Smooth muscle cell (in vitro differentiated cells): ENCODE measurements around the genes ARSI and DCTN4.

- RAMPAGE, long total RNA: no peak
Observed at GRCh38 chr5:150051893-150052359, 34.4 kb downstream of the CSF1R start.

- RAMPAGE, long total RNA: no peak
Observed at GRCh38 chr5:150129644-150130893, 25.6 kb downstream of the PDGFRB start.

- RAMPAGE, long total RNA: no peak
Observed at GRCh38 chr5:150158428-150158973, 2.9 kb upstream of the PDGFRB start.

GRCh38 chr5:150302083-150303404 is at the start of gene ARSI:
Gene ARSI, minus strand, starts transcription at chr5:150302905.
- RAMPAGE, long total RNA: start-site peak on the minus strand at chr5:150302766-150303010, 115 and 33 reads in 2 replicates

DNA sequence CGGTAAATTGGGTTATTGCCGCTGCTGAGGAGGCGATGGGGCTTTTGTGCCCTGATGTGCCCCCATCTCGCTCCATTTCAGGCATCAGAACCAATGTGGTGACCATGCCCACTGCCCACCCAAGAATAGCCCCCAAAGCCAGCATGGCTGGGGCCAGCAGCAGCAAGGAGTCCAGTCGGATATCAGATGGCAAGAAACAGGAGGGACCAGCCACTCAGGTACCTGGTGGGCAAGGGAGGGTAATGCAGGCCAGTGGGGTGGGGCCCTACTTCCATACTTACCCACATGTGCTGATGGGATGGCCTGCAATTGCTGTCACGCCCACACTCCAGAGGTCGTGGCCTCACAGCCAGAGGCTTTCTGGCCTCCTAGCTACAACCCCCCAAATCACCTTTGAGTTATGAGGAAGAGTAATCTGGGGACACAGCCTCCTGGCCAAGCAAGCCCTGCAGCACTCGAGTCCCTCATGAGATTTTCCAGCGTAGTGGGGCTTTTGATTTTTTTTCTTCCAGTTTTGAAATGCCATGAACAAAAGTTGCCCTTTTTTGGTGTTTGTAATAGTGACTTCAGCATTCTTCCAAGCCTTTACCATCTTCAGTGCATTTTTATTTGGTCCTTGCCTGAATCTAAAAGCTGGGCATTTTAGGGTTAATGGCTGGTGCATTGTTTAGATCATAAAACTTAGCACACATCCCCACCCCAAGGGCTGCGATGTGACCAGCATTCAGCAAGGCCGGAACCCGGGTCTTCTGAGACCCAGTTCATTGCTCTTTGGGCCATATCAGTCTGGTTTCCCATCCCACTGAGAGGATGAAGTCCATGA is 22.7 kb downstream of the CD74 start:
- RAMPAGE, long total RNA: no peak

GRCh38 chr5:150395576-150396265 is 17.0 kb downstream of the CD74 start:
- RAMPAGE, long total RNA: no peak

DNA sequence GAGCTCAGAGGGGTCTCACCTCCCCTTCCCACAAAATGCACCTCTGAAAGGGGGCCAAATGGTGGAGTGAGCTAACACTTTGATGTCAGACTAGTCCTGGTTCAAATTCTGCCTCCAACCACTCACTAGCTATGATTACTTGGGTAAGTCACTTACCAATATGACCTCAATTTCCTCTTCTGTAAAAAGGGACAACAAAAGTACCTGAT is 1.9 kb downstream of the CD74 start:
- RAMPAGE, long total RNA: no peak

DNA sequence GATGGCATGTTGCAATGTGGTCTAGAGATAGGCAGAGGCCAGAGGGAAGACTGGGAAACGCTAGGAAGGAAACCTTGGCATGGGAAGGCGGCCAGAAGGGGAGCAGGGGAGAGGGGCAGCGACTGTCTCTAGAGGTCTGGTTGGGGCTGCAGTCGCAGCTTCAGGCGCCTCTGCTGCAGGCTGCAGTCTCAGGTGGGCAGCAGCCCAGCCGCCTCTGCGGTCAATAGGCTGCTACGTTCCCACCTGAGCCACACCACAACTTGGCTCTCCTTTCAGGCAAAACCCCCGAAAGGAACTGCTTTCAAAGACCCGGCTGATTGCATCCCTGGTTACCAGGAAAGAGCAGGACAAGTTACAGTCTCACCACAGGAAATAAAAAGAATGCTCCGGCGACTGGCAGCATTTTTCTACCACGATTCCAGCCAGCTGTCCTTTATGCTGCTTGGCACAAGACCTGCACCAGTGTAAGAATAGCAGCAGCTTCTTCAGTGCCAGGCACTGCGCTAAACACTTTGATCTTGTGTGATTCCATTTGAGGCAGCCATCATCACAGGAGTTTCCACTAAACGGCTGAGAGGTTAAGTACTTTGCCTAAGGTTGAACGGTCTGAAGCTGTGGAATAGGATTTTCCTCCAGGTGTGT is 7.6 kb downstream of the RPS14 start:
- RAMPAGE, long total RNA: no peak

DNA sequence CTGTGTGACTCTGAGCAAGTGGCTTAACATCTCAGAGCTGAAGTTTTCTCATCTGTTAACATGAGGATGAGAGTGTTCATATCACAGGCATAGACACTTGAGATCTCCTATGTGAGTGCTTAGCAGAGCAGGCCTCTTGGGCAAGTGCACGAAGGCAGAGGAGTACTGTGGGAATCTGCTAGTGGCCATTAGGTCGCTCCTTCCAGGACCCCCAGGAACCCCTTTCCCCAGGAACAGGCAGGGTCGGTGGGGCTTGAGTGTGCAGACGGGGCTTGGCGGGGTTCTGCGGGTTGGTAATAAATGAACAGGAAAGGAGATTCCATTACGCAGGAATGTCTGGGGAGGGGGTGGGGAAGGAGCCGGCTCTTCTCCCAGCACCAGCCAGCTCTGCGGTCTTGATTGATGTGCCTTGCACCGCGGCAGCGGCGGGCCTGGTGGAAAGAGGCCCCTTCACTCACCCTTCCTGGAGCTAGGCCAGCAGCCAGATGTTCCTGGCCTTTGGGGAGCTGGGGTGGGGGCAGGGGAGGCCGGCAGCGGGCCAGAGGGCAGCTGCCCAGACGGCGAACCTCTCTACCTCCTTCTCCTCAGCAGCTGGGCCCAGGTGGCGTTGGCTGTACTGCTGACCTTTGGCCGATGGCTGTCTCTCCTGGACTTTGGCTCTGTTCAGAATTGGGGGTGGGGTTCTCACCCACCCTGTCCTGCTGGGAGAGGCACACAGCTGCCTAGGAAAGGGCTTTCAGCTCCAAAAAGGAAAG is 58.3 kb upstream of the SYNPO start:
- RAMPAGE, long total RNA: no peak

DNA sequence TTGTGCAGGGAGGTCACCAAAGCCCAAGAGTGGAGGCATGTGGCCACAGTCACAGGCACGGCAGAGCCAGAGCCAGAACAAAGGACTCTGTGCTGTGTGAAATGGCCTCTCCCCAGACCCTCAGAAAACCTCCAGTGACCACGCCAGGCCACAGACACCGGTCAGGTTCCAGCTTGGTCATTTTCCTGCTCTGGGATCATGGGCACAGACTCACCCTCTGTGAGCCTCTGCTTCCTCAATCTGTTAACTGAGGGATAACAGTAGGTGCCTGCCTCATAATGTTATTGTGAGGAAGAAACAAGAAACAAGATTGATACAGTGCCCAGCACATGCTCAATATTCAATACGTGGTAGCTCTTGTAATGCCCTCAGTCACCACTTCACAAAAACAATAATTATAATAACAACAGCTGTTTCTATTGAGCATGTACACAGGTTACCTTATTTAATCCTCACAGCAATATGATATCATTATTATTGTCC is 30.2 kb upstream of the SYNPO start:
- RAMPAGE, long total RNA: no peak

DNA sequence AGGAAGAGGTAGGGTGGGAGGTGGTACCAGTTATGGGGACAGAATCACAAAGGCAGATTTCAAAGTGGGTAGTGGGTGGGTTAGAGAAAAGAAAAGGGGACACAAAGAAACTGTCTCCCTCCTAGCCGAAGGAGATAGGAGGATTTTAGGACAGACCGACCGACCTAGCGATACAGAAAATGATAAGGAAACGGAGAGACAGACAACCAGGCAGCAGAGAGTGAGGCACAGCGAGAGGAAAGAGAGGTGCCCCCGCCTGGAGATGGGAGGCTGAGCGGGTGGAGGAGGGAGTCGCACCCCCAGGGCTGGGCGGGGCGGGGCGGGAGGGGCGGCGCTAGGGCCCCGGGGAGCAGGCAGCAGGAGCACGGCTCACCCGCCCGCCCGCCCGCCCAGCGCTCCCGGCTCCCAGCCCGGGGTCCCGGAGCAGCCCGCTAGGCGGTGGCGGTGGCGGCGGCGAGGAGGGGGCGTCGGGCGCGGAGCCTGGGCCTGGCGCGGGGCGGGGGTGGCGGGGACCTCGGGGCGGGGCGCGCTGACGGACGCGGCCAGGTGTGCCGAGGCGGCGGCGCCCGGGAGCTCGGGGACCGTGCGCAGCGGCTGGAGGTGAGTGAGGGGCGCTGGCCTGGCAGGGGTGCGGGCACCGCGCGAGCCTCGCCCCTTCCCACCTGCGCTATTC is 16.0 kb upstream of the SYNPO start:
- RAMPAGE, long total RNA: no peak

- RAMPAGE, long total RNA: no peak
Observed at GRCh38 chr5:150656069-150656384, 5.0 kb upstream of the MYOZ3 start.

GRCh38 chr5:150656385-150657366 is 4.4 kb upstream of the MYOZ3 start:
- RAMPAGE, long total RNA: no peak

- RAMPAGE, long total RNA: no peak
Observed at GRCh38 chr5:150704053-150704457, 3.2 kb upstream of the RBM22 start.

DNA sequence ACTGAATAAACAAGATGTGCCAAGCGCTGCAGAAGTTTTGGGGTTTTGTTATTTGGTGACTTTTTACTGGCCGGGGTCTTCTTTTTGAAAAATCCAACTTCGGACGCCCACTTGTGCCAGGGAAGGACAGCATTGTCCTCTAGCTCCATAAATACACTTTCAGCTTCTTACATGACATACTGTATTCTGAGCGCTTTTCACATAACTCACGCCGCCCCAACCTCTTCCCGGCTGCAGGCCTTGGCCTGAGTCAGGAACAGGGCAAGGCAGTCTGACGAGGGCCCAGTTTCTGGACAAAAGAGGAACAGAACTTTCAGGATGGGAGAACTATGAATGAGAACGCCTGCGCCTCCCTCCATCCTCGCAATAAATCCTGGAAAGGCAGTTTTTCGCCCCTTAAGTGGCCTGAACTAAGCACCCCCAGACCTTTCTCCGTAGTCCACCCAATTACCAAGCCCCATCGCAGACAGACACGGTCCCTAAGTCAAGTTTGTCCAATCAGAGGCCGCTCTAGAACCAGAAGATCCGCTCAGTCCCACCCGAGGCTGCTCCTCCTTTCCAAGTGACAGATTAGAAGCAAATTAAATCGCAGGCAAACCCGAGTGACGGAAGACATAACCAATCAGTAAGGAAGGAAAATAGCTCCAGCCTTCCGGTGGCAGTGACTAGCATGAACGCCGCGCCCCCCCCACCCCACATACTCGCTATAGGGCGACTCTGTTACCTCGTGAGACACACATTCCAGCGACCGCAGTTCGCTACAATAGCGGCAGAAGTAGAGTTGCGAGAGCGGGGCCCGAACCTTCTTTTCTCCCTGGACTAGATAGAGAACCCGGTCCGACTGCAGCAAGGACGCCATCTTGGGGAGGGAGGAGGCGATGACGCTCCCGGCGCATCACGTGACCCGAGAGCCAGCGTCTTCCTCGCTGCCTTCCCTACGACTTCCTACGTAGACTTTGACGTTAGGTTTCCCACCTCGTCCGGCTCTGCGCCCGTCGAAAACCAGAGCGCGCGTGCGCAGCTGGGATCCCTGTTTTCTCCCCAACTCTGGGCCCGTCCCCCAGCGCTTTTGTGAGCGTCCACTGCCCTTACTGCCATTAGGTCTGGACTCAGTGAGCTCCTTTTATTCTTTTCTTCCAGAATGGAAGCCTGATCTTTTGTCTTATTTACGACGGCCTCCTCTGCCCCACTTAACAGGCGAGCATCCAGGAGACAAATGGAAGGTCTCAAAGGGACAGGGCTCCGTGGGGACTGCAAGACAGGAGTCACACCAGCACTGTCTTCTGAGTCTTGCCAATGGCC is at the start of gene DCTN4:
Gene DCTN4, minus strand, starts transcription at position 883 of the 1,302 bp plus-strand sequence.
- RAMPAGE, long total RNA: no peak

DNA sequence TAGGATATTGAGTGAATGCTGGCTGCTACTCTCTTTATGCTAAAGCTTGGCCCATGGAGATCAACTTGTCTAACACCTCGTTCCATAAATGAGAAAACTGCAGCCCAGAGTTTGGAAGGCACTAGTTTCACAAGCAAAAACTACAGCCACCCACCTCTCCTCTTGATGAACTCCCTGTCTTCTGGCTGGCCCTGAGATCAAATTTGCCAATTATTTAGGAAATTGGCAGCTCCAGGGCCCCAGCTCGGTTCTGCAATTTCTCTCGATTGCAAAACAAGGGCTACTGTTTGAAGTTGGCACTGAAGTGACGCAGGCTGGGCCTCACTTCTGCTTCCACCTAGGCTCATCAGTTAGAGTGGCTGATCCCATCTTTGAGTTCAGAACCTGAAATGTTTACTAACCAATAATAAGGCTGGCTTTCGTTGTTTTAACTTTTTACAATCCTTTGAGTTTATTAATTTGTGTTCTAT is 3.7 kb upstream of the GPX3 start:
- RAMPAGE, long total RNA: no peak

GRCh38 chr5:151026519-151027055 is 6.2 kb downstream of the GPX3 start:
- RAMPAGE, long total RNA: no peak

- RAMPAGE, long total RNA: no peak
Observed at GRCh38 chr5:151067840-151068706, 12.8 kb downstream of the TNIP1 start.

DNA sequence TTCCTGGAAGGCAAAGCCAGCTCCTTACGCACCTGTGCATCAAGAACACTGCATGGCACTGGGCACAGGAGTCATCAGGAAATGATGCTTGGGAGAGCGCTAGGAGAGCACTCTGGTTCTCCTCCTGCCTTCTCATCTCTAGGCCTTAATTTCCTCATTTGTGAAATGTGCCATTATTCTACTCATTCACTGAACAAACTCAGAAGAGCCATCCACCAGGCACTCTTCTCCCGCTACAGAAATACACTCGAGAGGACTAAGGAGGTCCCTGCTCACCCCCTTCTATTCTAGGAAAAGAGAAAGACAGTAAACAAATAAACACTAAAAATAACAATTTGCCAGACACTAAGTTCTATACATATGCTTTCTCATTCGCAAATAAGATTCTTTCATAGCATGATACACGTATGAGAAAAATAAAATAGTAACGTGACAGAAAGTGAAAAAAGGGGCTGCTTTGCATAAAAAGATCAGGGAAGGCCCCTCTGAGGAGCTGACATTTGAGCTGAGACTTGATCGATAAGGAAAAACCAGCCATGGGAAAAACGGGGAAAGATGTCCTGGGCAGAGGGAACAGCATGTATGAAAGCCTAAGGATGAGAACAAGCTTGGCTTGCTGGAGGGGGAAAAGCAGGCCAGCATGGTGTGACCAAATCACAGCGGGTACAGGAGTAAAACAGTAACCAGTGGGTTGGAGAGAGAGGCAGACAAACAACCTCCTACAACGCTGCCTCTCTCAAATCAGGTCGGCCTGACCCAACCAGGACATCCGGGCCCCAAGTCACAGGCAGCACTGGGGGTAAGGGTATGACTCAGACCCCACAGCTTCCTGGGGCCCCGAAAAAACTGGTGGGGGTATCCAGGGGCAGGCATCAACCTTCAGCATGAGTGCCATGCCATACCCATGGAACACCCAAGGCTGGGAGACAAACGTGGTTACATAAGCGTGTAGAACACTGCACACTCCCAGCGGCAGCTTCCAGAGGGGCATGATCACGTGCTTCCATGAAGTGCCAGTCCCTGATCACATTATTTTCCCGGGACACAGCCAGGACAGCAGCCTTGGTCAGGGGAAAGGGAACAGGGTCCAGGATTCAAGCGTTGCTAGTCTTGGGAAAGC is 2.3 kb downstream of the TNIP1 start:
- RAMPAGE, long total RNA: no peak

DNA sequence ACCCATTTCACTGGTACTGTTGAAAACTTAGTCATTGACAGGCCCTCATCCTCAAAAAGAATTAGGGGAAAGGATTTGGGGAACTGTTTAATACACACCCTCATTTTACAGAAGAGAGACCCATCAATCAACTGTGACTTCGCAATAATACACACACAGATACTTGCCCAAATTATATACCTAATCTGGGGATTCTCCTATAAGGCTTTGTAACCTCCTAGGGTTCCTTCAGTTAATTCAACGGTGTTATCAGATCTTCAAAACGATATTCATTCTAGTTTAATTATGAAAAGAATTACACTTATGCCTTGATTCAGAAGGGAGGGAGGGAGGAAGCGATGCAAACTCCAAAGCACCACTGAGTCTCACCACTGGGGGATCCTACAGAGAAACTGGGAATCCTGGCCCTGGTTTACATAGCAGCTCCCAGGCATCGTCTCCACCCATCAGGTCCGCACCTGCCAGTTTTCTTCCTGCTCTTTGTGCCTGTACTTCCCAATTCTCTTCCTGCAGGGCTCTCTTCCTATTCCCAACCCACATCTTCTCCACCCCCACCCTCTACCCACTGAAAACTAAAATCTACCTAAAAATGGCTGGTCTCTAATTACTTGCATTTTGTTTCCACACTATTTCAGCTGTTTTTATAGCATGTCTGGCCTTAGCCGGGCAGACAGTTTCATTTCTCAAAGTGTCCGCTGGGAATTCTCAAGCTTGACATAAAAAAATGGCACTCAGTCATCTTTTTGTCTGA is 1.4 kb upstream of the TNIP1 start:
- RAMPAGE, long total RNA: no peak